Colon Carcinoma Metastatic in the Lung (tissue), 2 donors: ENCODE results near the genes SLCO2B1 and MAP6.

DNA sequence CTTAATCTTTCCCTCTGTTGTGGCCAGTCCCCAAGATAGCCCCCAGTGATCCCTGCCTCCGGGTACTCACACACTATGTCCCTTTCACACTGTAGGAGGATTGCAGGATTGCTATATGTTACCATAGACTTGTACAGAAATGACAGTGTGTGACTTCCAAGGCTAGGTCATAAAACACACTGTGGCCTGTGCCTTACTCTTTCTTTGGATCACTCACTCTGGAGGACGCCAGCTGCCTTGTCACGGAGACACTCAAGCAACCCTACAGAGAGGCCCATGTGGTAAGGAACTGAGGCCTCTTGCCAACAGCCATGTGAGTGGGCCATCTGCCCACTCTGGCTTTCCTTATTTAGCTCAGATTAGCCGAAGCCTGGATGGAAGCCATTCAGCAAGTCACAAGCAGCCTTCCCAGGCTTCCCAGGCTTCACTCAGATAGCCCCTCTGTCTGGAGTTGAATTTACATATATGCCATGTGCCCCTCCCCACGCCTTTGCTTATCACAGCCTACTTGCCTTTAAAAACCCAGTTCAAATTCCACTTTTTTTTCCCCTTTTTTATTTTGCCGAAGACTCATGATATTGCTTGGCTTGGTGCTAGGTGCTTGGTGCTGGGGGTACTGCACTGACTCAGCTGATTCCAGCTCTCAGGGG lies 14.2 kb upstream of the P4HA3 start:
- PRO-cap, 2 experiments: no peak in any of the 2 experiments

DNA sequence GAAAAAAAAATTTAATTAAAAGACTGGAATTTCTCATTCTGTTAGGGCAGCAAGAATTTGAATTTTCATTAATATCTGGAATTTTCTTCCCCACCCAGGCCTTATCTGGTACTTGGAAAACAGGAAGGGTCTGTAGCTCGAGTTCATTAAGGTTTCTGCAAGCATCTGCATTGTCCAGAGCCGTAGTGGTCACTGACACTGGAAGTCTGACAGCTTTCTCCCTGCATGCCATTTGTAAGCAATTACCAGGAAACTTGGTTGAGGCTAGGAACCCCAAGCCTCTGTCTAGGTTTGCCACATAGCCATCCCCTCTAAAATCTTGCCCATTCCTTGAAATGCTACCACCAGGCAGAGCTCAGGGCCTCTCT lies 5.4 kb upstream of the PGM2L1 start:
- PRO-cap, 2 experiments: no peak in any of the 2 experiments

DNA sequence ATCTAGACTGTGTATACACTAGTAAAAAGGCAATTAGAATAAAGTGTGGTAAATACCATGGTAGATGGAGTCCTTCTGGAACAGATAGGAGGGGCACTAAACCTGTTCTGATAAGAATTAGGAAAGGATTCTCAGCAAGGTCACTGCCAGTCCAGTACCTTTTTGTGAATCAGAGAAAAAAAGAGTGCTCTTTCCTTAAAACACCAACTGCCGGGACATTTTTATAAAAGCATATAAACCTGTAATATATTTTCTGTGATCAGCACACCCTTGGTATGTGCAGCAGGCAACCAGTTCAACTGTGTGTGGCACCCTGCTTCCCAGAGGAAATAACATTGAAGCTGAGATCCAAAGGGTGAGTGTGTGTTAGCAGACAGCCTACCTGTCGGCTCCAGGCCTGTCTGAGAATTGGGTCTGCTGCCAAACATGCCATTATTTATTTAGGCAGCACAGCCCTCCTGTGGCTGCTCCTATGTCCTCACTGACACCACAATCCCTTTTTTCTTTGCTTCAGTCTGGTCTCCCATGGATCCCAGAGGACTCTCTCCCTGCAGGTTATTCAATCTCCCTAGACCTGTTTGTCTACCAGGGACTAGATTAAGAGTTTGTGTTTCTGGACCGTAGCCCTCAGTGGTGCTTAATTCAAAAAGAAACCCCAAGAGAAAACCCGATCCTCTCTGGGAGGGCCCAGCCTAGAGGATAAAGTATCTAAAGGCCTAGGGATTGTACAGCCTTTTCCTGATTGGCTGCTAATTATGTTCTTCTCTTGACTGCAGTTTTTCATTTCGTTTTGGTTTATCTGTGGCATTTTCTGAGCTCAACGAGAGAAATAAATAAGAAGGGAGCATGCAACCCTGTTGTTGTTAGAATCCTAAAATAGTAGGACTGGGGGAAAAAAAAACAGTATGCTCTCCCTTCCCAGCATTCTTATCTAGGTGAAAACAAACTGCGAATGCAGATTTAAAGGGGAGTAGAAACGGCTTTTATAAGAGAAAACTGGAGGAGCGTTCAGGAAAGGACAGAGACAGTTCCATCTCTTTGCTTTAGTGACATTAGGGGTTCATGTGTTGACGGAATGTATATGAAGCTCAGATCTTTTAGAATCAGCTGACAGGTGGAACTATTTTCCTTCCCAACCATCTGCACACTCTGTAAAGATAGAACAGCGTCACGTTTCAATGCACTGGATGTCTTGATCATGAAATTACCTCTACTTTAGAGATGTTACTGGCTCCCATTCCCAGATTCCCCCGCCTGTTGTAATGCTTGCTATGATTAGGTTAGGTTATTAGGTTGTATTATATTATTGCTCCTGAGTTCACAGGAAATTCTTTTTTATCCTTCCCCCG lies 24.0 kb downstream of the KCNE3 start:
- PRO-cap, 2 experiments: no peak in any of the 2 experiments

GRCh38 chr11:74672760-74673950 lies 58.1 kb downstream of the CHRDL2 start:
- PRO-cap, 2 experiments: no peak in any of the 2 experiments

DNA sequence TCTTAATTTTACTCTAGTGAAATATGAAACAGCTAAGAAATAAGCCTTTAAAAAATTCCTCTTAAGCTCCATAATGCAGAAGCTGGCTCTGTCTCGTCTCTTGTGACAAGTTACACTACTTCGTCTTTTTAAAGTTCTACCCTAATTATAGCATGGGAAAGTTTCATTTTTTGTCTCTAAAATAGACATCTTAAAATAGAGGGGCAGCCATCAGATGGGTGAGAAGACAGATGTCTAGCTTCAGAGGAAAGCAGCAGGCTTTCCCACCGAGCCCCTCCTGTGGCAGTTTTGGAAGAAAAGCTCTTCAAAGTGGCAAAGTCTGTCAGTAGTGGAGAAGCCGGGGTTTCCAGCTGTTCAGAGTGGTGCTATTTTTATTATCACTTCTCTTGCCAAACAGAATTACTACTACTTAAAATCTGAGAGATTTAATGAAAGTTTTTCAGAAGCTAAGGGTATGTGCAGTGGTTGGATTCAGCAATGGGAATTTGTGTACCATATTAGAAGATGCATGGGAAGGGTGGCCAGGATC lies 39.4 kb downstream of the XRRA1 start:
- PRO-cap, 2 experiments: no peak in any of the 2 experiments

DNA sequence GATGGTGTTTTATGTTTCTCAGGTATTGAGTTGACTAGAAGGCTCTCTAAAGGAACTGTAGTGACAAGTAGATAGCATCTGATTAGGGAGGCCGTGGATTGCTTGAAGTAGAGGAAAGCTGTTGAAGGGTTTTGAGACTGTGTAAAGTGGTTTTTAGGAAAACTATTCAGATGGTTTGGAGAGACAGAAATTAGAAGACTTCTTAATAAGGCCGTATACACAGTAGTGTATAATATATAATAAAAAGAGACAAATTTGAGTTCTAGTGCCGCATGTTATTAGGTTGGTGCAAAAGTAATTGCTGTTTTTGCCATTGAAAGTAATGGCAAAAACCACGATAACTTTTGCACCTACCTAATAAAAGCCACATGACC lies 2.9 kb downstream of the SPCS2 start:
- PRO-cap, 2 experiments: no peak in any of the 2 experiments

GRCh38 chr11:75096718-75097308 lies 54.1 kb upstream of the SLCO2B1 start:
- PRO-cap, 2 experiments: no peak in any of the 2 experiments

GRCh38 chr11:75150774-75151263 lies at the start of gene SLCO2B1:
Gene SLCO2B1, plus strand, starts transcription at chr11:75151107.
- PRO-cap, 2 experiments: peak in 2 of 2 experiments; most common plus-strand start chr11:75151107 (in 2); most common minus-strand start chr11:75150931 (in 1)

DNA sequence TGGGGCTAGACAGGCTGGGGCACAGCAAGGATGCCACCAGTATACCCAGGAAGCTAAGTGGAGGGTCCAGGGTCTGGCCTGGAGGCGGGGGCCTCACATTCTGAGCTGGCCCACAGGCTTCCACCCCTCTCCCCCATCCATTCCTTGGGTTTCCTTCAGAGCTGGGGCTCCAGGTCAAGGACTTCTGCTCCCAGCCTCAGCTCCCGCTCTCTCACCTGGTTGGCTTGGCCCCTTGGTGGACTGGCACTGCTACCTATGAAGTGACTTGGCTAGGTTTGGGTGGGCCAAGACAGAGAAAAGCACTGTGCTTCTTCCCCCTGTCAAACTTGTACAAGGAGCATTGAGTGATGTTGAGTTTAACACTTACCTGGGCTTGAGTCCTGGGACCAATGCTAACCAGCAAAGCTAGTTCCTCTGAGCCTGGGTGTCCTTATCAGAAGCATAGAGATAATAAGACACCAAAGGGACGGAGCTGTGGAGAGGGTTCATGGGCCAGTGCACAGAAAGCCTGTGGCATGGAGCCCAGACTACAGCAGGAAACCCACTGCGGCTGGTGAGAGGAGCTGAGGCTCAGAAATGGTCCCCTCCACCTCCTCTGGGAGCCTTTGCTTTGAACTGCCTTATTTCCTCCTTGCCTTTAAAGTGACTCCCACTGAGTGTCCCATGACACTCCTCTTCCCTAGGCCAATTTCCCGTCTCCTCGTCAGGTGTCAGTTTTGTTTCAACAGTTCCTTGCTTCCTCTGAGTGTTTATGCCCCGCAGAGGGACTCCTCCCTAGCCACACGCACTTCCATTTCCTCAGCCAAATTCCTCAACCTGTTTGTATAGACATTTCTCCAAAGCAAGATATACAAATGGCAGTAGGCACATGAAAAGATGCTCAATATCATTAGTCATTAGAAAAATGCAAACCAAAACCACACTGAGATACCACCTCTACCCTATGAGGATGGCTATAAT lies 9.3 kb downstream of the SLCO2B1 start:
- PRO-cap, 2 experiments: no peak in any of the 2 experiments

- PRO-cap, 2 experiments: peak in 1 of 2 experiments; most common plus-strand start chr11:75208551 (in 1)
These were observed 32.2 kb upstream of the TPBGL start for GRCh38 chr11:75208360-75208779.

- PRO-cap, 2 experiments: no peak in any of the 2 experiments
These were observed 43.7 kb downstream of the ARRB1 start for GRCh38 chr11:75307827-75308135.

GRCh38 chr11:75524499-75525305 lies 1.0 kb downstream of the GDPD5 start:
- PRO-cap, 2 experiments: peak in 2 of 2 experiments; most common plus-strand start chr11:75525137 (in 1)

DNA sequence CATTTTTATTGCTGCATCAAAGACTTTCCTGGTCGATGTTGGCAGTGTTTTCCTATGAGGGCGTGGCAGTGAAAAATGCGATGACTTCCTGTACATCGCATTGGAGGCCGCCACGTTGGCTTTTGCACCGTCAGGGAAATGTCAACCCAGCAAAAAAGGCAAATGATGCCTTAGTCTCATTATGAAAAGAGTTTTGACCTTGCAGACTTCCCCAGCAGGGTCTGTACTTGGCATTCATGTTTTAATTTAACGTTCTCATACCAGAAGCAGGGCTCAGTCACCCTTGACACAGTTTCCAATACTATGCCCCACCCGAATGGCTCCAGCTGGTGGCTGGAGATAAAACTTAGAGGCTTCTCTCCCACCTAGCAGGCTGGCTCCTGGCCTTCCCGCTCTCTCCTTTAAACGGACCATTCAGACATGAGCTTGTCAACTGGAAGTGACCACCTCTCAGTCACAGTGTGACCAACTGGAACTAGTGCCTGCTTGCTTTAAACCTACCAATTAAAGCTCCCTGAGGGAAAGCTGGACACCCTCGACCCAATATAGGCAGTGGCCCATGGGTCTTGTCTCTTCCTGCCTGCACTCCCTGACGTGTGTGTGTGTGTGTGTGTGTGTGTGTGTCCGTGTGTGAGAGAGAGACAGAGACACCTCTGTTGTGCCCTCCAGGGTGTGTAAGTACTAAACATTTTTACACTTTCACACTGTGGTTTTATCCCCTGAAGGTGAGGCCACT lies 8.7 kb upstream of the GDPD5 start:
- PRO-cap, 2 experiments: peak in 1 of 2 experiments; most common plus-strand start position 91 of the sequence (in 1)

GRCh38 chr11:75576376-75577057 lies 14.5 kb downstream of the SERPINH1 start:
- PRO-cap, 2 experiments: no peak in any of the 2 experiments

GRCh38 chr11:75668485-75669374 lies at the start of gene MAP6:
Gene MAP6, minus strand, starts transcription at chr11:75669038.
- PRO-cap, 2 experiments: no peak in any of the 2 experiments

- PRO-cap, 2 experiments: no peak in any of the 2 experiments
These were observed 1.5 kb downstream of the MOGAT2 start for GRCh38 chr11:75719108-75719532.

GRCh38 chr11:75719575-75720089 lies 2.0 kb downstream of the MOGAT2 start:
- PRO-cap, 2 experiments: no peak in any of the 2 experiments

DNA sequence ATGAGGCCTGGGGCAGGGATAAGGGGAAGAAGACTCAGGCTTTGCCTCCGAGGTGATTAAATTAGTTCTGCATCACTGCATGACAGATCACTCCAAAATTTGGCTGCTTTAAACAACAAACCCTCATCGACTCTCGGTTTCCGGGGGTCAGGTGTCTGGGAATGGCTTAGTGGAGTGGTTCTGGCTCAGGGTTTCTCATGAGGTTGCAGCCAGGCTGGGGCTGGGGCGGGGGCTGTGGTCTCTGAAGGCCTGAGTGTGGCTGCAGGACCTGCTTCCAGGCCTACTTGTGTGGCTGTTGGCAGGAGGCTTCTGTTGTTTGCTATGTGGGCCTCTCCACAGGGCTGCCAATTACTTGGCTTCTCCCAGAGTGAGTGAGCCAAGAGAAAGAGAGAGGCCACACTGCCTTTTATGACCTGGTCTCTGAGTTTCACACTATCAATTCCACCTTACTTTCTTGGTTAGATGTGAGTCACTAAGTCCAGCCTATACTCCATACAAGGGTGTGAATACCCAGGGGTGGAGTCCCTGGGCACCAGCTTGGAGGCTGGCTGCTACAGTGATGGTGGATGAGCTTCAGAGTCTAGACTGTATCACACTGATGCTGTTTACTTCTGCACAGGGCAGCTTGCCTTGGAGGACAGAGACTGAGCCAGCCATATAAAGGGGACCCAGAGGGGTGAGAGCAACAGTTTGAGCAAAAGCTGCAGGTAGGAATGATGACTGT lies 16.0 kb downstream of the MOGAT2 start:
- PRO-cap, 2 experiments: no peak in any of the 2 experiments

GRCh38 chr11:75889975-75890243 lies 74.9 kb downstream of the UVRAG start:
- PRO-cap, 2 experiments: no peak in any of the 2 experiments

DNA sequence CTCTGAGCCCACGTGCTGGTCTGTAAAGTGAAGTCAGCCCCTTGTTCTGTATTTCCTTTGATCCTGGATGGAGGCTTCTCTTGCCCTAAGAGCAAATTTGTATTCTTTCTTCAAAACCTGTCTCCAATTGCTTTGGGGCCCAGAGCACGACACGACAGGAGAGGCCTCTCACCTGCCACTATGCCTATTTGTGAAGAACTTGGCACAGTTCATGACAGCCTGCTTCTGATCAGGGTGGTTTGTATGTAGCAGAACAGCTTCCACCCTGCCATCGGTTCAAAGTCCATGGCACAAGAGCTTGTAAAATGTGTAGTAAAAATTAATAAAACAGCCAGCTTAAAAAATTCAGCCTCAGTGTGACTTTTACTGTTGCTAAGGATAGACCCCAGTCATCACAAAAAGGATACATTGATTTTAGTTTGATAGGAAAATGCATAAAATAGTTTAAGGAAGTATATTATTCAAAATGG lies 58.9 kb downstream of the WNT11 start:
- PRO-cap, 2 experiments: peak in 2 of 2 experiments; most common minus-strand start position 182 of the sequence (in 2)